ENCODE measurements around a stretch of chr1.

DNA sequence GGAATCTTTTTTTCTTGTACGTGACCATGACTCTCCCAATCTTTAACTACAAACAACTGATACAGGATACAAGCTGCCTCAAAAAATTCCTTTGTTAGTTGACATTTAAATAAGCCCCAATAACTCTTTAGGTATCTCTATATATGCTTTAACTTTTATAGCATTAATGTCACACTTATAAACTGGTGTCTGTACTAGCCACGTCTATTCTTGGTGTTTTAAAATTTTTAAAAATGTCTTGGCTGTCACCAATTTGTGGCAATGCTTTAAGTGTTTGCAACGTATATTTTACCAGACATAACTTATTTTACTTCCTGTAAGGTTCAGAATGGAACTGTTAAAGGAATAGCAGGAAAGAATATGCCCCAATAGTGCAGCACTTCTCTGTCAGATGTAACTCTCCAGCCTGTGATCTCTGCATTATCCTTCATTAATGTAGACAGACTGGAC is 13.5 kb downstream of the COX20 start:
- PRO-cap, result no peak

DNA sequence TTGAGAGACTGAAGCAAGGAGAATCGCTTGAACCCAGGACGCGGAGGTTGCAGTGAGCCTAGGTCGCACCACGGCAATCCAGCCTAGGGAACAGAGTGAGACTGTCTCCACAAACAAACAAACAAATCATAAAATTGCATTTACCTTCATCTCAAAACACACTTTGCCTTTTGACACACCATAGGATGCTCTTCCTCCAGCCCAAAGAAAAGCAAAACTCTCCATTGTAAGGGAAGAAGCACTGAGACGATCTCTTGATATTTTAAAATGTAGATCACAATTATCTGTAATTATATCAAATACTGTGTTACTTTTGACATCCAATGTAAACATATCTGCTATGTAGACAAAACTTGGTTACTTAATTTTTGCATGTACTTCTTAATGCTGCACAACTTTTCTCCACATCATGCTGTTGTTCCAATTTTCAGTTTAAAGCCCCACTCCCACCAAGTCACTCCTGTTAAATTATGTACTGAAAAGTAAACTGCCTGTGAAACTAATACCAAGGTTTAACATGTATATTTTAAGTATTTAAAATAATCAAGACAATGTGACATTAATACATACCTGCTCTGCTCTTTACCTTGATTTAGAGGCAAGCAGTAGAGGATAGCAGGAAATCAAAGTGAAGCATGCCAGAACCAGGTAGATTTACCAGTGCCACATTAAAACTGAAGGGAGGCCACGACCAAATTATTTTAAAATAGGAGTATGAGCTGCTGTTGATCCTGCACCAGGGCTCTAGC is 4.0 kb downstream of the HNRNPU start:
- PRO-cap, result no peak

- PRO-cap, result bidirectional peak, plus-strand start at chr1:244970865, minus-strand start at chr1:244970618
These were observed 795 bp downstream of the EFCAB2 start for GRCh38 chr1:244970273-244970680.

DNA sequence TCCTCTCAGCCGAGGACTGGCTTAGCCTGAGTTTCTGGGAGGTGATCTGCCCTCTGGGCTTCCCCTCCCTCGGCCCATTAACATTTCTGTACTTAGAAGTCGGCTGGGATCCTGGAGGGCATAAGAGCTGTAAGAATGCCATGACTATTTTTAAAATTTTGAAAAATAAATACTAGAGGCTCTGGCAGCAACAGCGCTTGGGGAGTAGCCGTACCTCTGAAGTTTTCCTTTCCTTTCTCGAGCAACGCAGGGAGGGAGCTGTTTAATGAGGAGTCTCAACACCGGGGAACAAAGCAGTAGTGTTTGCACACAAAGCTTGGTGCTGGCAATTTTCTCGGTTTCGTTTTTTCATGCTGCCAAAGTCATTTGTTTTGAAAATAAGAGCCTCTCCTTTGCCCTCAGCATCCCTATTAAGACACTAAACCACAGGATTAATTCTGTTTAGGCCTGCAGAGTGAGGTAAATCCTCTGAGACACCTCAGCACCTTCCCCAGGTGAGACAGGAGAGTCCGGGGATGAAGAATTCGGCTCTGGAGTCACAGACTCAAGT is 498.6 kb downstream of the SMYD3 start:
- PRO-cap, result no peak

GRCh38 chr1:246142054-246142937 is 364.8 kb downstream of the SMYD3 start:
- PRO-cap, result no peak

- PRO-cap, result no peak
These were observed 292.1 kb downstream of the SMYD3 start for GRCh38 chr1:246214771-246215673.

- PRO-cap, result no peak
These were observed 287.5 kb downstream of the SMYD3 start for GRCh38 chr1:246219480-246220036.

DNA sequence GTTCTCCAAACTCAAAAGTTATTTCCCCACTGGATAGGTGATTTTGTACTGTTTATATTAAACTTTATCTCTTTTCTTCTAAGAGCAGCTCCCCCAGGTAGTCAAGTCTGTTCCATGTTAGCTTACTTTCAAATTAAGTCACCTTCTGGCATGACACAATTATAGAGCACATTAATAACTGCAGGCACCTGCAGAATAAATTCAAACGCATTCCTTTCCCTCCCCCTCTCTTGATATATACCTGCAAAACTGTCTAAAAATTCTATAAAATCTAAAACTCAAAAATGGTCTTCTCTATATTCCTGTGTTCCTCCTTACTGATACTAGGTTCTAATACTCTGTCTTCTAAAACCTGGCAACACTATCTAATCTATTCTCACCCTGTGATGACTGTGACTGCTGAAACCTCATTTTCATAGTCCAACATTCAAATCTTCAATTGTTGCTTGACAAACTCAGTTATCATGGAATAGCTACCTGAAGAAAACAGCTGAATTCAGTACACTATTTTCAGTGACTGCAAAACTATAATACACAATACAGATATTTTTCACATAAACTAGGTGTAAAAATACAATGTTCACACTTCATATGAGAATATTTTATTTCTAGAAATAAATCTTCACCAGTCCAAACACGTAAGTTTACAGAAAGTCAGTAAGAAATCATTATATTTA is 257.1 kb downstream of the SMYD3 start:
- PRO-cap, result no peak

- PRO-cap, result no peak
These were observed 3.5 kb downstream of the CNST start for GRCh38 chr1:246569450-246570461.

- PRO-cap, result no peak
These were observed 7.1 kb downstream of the CNST start for GRCh38 chr1:246573389-246573811.

DNA sequence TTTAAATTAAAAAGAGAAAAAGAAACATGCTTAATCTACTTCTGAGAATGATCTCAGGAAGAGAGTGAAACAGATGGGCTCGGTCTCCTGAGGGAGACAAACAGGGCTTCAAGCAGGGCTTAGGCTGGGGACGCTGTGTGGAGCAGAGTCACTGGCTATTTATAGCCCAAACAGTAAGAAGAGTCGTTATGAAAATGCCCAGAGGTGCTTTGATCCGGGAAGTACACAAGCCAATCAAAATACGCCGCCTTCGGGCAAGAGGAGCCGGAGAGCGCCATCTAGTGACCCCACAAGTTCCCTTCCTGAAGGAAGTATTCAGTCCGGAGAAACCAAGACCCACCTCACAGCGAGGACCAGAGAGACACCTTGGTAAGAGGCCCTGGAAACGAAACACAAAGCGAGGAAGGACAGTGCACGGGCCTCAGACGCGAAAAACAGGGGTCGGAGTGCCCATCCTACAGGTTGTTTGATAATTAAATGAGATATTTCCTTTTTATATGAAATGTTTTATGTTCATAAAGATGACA is 25.1 kb upstream of the SCCPDH start:
- PRO-cap, result no peak

DNA sequence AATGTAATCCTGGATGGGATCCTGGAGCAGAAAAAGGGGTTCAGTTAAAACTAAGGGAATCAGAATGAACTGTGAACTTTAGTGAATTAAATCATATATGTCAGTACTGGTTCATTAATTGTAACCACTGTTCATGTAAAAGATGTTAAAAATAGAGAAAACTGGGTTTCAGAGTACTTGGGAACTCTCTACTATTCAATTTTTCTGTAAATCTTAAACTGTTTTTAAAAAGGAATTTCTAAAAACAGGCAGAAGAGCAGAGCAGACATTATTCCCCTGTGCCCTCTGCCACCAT is 15.2 kb downstream of the SCCPDH start:
- PRO-cap, result no peak

GRCh38 chr1:246769221-246769866 is 45.1 kb downstream of the SCCPDH start:
- PRO-cap, result no peak

DNA sequence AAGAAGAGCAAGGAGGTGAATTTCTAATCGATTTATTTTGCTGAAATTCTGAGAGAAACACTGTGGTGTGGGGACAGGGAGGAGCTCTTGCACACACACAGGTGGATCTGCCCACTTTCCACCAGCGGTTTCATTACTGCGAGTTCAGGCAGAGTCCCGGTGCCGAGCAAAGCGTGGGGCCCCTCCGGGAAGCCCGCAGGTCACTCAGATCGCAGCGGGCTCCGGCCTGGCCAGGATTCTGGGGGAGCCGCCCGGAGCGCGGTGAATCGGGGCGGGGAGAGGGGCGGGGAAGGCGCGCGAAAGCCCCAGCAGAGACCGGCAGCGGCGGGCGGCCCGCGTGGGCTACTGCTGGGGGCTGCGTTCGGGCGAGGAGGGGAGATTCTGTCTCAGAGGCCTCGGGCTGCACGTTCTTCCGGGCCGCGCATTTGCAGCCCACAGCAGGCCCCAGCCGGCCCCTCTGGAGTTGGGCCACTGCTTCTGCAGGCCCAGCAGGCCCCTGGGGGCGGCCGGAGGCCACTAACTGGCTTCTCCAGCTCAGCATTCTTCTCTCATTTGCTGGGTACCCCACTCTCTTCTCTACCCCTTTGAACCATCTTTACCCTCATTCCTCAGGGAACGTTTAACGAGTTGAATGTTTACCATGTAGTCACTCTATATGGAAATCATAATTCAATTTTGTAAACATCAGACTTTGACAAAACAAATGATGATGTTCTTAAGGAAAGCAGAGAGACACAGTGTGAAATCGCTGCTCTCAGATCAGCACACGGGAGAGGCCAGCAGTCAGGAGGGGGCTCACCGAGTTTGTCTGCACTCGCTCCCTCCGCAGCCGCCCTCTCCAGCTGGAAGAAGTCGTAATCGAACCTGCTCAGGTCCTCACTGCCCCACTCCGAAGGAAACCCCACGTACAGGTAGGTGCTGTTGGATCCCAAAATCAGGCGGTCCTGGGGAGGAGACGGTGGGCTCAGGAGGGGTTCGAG is 64.9 kb downstream of the SCCPDH start:
- PRO-cap, result no peak

DNA sequence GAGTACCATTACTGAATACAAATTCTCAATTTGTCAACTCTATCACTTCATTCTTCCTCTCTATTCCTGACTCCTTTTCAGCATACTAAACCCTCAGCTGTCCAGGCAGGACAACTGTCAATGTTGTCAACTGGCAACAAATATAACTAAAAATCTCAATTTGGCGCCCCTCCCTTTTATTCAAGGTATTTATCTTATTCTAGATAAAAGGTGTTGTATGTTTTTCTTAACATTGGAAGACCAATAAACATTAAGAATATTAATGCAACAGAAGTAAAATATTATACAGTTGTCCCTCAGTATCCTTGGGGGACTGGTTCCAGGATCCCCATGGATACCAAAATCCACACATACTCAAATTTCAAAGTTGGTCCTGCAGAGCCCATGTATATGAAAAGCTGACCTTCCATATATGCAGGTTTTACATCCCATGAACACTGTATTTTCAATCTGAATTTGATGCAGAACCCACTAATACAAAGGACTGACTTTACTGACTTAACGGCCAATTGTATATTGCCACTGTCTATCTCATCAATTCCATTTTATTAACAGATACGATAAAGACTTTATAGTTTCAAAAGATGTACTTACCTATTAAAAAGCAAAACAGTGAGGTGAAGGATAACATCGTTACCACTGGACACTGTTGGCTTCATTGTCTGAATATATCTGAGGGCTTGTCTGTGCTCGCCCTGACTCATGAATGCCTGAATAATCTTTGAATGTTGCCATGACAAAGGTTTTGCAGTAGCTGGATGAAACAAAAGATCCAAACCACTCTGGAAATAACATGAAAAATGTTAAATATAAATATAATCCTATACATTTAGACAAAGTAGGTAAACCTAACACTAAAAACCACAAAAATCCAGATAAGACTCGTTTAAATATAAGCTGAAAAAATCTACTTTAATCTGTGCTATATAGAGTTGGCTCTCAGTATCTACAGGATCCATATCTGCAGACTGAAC is 46.6 kb downstream of the AHCTF1 start:
- PRO-cap, result no peak

DNA sequence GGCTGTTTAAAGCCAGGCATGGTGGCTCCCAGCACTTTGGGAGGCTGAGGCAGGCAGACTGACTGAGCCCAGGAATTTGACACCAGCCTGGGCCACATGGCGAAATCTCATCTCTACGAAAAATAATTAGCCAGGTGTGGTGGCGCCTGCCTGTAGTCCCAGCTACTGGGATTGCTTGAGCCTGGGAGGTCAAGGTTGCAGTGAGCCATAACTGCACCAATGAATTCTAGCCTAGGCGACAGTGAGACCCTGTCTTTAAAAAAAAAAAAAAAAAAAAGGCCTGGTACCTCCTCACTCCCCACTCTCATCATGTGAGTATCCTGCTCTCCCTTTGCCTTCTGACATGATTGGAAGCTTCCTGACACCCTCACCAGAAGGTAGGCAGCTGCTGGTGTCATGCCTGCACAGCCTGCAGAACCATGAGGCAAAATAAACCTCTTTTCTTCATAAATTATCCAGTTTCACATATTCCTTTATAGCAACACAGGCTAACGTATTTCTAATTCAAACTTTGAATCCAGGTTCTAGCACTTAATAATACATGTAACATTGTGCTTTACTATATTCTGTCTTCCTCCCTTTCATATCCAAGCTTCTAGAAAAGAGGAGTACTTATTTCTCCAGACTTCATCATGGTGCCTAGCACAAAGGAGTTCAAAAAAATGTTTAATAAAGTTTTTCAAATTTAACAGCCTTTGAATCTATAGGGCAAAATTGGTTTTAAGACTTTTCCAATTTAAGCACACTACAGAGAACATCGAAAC is 5.8 kb downstream of the AHCTF1 start:
- PRO-cap, result no peak

- PRO-cap, result bidirectional peak, plus-strand start at chr1:246932289, minus-strand start at chr1:246932094
These were observed 415 bp upstream of the AHCTF1 start for GRCh38 chr1:246932218-246932507.

- PRO-cap, result no peak
These were observed 22.0 kb downstream of the ZNF124 start for GRCh38 chr1:247149580-247150466.

DNA sequence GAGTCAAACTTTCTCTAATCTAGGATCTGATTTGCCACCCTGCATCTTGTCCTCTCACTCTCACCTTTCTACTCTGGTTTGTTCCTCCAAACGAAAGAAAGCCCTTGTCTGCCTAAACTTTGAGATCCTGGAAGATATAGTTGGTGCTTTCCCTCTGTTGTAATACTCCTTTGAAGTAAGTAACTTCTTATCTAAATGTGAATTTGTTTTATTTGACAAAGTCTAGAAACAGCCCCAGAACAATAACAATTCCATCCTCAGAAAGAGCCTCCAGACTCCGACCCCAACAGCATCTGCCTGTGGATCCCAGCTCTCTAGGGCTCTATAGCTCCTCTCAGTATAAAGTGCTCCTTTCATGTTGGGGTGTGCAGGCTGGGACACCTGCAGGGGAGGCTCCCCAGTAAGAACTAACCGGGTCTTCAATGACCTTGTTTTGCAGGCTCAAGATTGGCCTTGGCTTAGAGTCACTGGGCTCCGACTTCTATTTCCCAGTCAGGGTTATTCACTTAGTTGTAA is 36.1 kb upstream of the ZNF124 start:
- PRO-cap, result no peak

- PRO-cap, result no peak
These were observed 31.7 kb downstream of the ZNF496 start for GRCh38 chr1:247299883-247300426.